Non-pigmented ciliary epithelial cell (primary cell): ENCODE measurements around the gene C9orf153.

DNA sequence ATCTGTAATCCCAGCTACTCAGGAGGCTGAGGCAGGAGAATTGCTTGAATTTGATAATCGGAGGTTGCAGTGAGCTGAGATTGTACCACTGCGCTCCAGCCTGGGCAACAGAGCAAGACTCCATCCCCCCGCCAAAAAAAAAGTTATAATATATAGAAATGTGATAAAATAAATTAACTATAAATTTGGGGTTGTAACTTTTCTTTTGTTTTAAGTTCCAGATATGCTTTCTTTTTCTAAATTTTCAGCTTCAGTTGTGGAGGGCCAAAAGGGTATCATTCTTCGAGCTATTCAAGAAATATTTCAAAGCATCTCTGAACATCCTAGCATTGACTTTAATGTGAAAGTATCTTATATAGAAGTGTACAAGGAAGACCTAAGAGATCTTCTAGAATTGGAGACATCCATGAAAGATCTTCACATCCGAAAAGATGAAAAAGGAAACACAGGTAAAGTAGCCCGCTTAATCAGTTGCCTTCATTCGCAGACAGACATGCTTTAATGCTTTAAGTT is 80.9 kb upstream of the AGTPBP1 start:
- RRBS, result no CpG with 5 or more reads among the region's 7 CpGs

DNA sequence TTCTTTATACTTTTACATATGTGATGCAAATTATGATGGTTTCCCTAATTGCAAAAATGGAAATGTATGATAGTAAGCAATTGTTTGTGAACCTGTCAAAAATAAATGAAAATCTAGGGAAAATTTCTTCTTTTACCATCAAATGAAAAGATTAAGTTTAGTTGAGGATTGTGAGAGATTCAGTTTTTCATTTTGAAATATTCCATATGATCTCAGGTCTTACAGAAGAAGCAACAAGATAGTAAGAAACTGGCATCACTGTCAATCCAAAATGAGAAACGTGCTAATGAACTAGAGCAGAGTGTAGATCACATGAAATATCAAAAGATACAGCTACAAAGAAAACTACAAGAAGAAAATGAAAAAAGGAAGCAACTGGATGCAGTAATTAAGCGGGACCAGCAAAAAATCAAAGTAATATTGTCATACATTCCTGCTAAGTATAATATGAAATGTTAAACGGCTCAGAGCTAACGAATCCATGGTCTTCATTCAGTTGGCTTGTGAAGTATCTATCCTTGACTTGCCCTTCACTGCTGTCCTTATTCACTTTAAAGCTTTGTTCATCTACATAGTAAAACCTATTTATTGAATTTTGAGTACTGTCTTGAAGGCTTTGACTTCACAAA is 91.7 kb upstream of the NAA35 start:
- RRBS, result no CpG with 5 or more reads among the region's 4 CpGs

DNA sequence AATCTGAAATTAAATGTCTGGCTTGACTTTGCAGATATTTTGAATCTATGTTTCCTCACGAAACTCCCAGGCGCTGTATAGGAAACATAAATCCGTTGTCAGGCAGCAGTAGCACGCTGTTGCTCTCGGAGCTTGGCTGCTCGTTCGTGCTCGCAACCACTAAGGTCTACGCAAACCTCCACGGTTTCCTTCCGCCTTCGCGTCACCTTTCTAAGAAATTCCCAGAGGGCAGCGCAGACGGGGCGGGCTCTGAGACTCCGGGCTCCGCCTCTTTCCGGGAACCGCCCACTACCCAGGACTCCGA is 321 bp upstream of the NAA35 start:
- RRBS, result no CpG with 5 or more reads among the region's 21 CpGs

DNA sequence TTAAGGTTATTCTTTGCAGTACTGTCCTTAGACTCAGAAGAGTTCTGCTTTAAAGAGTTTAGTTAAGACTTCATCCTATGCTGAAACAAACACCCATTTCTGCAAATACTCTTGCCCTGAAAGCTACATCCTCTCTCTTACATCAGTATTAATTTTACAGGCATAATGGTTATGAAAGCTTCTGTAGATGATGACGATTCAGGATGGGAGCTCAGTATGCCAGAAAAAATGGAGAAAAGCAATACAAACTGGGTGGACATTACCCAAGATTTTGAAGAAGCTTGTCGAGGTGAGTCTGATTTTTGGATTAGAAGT is 1.0 kb downstream of the NAA35 start:
- RRBS, result no CpG with 5 or more reads among the region's 2 CpGs

DNA sequence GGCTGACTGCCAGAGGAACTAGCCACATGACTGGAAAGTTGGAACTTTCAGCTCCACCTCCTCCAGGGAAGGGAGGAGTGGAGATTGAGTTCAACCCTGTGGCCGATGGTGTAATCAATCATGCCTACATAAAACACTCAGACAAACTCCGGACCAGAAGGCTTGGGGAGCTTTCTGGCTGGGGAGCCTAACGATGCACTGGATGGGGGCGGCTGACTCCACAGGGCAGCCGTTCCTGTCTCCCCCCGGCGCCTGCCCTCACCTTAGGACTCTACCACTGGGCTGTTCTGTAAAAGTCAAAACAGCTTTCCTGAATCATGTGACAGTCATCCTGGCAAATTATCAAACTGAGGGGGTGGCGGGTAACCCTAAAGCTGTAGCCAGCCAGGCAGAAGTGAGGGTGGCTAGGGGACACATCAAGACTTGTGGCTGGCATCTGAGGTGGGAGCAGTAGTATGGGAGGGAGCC is 58.0 kb downstream of the GOLM1 start:
- RRBS, result 4% methylated on average over 3 of the region's 8 CpGs

DNA sequence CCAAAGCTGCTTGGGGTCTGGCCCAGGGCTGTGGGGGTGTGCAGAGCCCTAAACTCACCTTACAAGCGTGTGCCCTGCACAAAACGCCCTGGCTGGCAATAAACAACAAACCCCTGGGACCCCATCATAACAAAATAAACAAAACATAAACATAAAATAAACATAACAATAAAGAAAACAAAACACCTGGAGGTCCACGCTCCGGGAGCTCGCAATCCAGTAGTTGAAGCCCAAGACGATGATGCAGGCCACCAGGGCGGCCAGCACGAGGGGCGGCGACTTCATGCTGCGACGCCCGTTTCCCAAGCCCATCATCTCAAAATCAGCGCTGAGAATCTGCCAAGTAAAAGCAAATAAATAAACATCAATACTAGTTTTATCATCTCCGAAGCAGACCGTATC is 20.4 kb downstream of the GOLM1 start:
- RRBS, result no CpG with 5 or more reads among the region's 16 CpGs

GRCh38 chr9:86259122-86259537 is 327 bp downstream of the C9orf153 start:
- RRBS, result no CpG with 5 or more reads among the region's 4 CpGs

DNA sequence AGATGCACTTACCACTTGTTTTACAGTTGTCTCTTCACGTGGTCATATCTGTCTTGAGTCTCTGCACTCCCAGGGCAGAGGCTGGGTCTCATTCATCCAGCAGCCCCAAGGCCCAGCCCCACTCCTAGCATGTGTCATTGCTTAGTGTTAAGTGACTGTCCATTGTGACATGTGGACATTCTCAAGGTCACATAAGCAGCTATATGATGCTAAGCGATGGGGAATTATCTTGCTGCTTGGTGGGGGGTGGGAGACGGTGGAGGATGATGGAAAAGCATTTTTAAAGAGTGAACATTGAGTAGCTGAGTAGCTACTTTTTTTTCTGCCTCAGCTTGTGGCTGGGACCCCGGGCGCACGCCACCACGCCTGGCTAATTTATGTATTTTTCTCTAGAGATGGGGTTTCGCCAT is at the start of gene C9orf153:
TSS of gene C9orf153 (minus strand) at position 120 of the 410 bp plus-strand sequence.
- RRBS, result no CpG with 5 or more reads among the region's 8 CpGs

DNA sequence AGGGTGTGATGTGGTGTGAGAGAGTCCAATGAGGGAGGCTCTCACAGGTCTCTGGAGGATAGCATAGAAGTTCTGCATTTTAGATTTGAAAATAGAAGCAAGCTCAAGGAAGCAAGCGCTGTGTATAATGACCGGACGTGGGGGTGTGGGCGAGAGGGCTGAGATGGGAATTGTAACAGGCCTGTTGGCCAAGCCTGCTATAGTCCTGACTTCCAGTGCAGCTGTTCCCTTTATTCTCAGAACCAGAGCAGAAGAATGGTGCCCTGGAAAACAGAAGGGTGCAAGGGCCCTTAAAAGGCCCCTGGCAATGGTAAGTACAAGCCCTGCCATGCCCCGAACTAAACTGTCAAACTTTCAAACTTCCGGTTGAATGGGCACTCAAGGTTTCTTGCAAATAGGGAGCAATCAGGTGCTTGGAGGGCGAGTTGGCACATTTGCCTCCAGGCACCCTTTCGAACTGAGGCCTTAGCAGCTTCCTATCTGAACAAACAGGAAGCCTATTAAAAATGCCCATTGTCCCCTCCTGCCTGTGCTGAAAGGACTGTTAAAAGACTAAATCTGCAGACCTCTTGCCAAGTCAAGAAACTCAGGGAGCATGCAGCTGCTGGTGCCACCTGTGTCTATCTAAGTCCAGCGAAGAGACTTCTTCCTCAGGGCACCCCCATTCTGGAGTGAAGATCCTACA is 222.1 kb upstream of the TUT7 start:
- RRBS, result no CpG with 5 or more reads among the region's 9 CpGs

DNA sequence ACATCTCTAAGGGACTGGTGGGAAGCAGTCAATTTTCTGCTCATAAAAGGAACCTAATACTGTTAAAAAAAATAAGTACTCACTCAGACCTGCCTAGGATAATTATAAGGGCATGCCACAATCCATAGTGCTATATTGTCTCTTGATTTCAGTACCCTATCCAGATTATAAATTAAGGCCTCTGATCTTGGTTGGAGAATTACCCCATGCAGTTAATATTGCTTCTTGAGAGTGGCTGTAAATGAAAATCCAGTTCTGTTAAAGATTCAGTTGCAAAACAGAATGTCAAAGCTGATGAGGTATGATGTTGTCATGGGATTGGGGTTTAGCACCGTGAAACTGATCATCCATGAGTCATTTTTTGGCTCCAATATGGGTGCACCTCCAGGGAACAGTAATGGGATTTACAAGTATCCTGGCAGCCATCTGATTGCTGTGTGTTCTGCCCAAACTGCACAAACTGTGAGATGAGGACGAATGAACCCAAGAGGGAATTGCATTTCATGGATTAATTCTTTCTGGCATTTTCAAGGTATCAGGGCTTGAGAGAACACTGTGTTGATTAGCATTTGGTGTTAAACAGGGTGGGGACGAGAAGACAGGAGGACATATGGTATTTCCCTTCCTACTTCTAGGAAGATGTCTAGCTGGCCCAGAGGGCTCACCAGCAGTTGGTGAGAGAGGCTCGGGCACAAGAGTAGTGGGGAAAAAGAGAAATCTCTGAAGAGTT is 214.8 kb downstream of the GAS1 start:
- RRBS, result no CpG with 5 or more reads among the region's 4 CpGs

- RRBS, result 2% methylated on average over 8 of the region's 94 CpGs
Observed at GRCh38 chr9:86946024-86946720, 1.1 kb downstream of the GAS1 start.

- RRBS, result no CpG with 5 or more reads among the region's 4 CpGs
Observed at GRCh38 chr9:87194413-87194881, 247.1 kb upstream of the GAS1 start.

GRCh38 chr9:87564684-87565322 is 67.1 kb downstream of the DAPK1 start:
- RRBS, result no CpG with 5 or more reads among the region's 7 CpGs

DNA sequence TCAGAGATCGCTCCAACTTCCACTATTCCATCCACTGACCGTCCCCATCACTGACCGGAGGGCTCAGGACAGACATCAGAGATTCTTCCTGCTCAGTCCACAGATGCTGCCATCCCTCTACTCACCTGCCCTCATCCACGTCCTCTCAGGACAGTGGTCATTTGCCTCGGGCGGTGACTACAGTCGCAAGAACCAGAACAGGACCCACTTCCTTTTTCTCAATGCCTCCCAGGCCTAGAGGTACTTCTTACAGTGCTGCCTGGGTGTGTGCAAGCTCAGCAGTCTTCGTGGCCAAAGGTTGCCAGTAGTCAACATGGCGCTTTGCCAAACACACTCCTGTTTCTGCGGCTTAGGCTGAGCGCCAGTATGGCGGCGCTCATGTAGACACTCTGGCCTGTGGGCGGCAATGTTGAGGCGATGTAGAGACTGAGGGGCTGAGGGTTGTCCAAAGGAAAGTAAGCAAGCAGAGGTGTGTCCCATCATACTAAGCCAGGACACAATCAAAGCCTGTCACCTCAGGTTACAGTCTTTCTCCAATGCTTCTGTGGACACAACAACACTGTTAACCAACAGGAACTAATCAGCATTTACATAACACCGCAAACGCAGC is 27.0 kb downstream of the SPATA31E1 start:
- RRBS, result no CpG with 5 or more reads among the region's 17 CpGs

DNA sequence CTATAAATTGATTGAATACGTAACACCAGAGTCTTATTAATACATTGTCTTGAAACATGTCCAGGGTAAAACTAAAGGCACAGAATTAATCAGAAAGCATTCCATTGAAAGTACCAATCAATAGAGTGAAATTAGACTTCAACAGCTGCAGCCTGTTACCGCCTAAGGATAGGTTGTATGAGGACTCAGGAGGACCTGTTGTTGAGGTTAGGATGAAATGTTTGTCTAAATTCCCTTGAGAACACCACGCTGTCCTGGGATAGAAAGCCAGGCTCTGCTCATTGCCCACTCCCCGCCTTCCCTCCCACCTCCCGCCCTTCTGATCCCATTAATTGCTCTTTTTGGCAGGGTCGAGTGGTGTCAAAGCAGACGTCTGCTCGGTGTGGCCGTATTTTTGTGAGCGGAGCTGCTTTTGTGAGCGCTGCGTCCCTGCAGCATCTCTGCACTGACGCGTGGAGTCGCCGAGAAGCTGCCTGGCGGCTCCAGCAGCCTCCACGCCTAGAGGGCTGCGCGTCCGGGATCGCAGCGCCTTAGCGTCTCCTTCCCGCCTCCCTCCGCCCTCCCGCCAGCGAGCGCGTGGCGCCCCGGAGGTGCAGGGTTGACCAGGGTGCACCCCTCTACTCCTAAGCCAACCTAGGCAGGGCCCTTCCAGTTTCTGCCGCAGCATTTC is 62.3 kb downstream of the SPATA31C2 start:
- RRBS, result 1% methylated on average over 12 of the region's 33 CpGs

GRCh38 chr9:88113184-88113572 is 25.1 kb downstream of the SPATA31C2 start:
- RRBS, result no CpG with 5 or more reads among the region's 18 CpGs

GRCh38 chr9:88533715-88534886 is 877 bp upstream of the NXNL2 start:
- RRBS, result no CpG with 5 or more reads among the region's 84 CpGs

DNA sequence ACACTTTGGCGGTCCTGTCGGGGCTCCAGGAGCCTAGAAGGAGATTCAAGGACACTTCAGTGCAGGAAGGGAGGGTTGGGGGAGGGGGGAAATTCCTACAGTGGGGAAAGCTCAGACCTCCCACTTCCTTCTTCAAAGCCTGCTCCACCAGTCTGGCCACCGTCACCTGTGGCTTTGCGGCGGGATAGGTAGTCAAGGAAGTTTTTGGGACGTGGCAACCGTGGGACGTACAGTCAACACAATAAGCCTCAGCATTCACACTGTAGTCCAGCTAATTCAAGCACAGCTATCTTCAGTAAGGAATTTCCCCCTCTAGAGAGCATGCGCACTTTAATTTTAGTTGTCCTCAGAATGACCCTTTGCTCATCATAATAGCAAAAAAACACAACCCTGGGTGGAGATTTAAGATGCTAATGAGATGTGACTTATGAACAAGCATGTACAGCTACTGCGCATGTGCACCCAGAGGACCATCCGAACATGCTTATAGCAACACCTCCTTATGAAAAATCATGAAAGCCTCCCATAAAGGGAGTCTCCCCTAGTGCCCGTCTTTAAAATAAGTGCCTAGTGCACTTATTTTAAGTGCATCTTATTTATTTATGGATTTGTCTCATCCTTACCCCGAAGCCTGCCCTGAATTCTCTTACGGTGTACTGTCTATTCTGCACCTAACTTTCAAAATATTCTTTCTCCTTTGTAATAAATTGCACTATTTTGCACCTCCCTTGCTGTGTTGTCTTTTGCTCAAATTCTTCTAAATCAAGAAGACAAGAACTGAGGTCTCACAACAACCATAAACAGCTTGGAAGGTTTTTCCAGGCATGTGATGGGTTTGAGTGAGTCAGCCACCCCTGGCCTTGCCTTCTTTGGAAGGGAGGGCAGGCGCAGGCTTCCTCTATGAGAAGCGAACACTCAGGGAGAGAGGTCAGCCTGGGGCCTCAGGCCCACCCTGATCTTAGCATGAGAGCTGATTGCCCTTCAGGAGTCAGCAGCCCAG is 31.2 kb downstream of the S1PR3 start:
- RRBS, result no CpG with 5 or more reads among the region's 16 CpGs

DNA sequence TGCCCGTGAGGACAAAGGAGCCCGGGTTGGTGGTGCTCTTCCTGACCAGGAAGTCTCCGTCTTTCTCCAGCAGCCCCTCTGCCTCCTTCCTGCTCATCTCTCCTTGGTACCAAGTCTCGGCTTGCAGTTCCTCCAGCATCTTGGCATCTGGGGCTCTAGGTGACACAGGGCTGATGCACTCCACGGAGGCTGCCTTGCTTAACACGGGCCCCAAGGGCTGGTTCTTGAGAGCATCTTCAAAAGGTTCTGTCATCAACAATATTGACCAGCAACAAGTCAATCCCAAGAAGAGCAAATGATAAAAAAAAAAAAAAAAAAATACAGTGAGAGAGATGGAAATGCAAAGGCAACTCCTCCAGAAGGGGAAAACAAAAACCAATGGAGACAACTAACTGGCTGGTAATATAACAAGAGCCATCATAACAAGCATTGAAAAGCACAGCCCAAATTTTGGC is 46.8 kb downstream of the S1PR3 start:
- RRBS, result no CpG with 5 or more reads among the region's 6 CpGs